ENCODE measurements around the genes BSG and FSTL3.

DNA sequence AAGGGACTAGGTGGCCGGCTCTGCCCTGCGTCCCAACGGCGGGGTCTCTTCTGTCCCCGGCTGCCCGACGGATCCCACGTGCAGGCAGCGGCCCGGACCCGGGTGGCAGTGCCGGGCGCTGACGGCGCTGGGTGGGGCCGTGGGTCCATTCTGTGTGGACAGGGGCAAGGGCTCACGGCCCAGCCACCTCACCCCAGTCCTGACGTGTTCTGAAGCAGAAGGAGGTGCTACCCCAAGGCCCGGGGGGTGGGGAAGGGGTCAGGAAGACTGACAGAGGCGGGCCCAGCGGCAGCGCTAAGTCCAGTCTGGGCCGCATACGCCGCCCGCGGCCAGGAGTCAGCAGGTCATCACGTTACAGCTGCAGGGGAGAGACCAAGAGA, 15.1 kb upstream of the PLPP2 start:
- RRBS = 86% methylated on average over 8 of the region's 28 CpGs

GRCh38 chr19:334035-334638, 10.5 kb downstream of the MIER2 start:
- RRBS = no CpG with 5 or more reads among the region's 12 CpGs

- RRBS = no CpG with 5 or more reads among the region's 10 CpGs
Observed at GRCh38 chr19:374290-374576, 1.6 kb downstream of the THEG start.

DNA sequence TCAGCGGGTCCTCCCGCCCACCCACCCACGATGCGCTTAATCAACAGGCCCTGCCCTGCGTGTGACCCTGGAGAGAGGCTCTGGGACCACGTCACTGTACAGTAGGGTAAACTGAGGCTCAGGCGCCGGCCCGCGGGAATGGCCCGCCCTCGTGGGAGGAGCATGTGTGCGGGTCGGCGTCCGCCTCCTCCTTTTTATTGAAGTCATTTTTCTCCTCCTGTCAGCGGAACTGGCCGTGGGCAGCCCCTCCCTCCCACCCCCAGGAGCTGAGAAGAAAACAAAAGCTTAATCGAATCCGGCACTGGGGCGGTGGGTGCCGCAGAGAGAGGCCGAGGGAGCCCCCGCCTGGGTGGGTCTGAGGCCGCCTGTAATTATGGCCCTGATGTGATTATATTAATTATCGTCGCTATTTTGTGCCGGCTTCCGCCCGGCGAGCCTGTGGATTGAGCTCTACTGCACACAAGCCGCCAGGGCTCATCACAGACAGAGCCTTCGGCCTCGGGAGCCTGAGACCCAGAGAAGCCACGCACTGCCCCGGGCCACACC, 7.0 kb downstream of the C2CD4C start:
- RRBS = no CpG with 5 or more reads among the region's 36 CpGs

DNA sequence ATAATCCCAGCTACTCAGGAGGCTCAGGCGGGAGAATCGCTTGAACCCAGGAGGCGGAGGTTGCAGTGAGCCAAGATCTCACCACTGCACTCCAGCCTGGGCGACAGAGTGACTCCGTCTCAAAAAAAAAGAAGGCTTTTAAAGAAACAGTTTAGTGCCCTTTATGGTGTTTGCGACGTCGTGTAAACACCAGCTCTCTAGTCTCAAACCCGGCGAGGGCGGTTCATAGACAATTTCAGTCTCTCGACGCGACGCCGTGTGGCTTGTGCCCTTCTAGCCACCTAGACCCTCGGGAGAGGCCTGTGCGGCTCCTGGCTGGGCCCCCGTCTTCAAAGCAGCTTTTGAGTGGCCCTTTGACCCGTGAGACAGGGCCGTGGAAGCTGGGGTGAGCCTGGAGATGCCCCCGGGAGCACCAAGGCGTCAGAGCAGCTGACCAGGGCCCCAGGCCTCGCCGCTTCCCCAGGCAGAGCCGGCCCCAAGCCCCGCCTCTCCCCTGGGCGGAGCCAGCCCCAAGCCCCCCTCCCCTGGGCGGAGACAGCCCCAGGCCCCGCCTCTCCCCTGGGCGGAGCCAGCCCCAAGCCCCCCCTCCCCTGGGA, 5.0 kb upstream of the MADCAM1 start:
- RRBS = 84% methylated on average over 5 of the region's 31 CpGs

DNA sequence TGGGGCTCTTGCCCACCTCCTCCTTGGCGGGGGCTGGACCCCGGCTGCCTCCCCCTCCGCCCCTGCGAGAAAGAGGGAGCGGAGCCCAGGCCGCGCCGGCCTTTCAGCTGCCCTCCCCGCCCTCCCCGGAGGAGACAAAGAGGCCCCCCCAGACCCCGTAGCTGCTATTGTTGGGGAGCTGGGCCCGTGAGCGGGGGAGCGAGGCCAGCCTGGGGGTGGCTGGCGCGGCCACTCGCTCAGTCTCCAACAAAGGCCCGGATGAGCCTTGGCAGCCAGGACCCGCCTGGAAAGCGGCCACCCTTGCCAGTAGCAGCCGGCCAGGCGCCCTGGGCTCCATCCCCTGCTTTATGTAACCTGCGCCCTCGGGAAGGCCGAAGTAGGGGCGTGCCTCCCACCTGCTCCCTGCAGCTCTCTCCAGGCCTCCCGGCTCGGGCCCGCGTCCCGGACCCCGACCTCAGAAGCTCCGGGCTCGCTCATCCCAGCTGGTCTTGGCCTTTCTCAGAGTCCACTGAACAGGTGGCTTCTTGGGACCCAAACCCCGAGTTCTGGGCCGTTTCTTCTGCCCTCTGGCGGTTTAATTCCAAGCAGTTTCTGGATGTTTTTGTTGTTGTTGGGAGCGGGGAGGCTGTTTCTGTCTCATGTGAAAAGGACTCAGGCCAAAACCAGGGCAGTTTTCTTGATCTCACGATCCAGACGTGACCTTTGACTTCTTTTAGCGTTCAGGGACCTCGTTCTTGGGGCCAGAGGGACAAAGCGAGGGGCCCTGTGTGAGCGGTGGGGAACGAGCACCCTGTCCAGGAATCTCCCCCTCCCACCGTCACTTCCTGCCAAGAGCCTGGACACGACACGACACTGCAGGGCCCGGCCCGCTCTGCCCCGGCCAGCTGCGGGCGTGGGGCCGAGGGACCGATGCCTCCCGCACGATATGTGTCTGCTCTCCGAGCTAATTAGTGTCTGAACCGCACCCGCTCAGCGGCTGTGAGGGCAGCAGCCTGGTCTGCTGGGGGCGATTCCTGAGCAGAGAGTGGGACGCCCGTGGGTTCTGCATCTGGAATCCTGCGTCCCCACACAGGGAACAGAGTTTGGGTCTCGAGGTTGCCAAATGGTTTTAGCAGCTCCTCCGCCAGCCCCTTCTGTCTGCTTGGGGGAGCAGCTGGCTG, 1.2 kb downstream of the CDC34 start:
- RRBS = 2% methylated on average over 13 of the region's 67 CpGs

GRCh38 chr19:538979-539853, 4.6 kb upstream of the GZMM start:
- RRBS = 98% methylated on average over 19 of the region's 45 CpGs

GRCh38 chr19:572052-572712, at the start of gene BSG:
BSG (plus strand) TSS chr19:572596.
- RRBS = under 1% methylated on average over 44 of the region's 80 CpGs

- RRBS = 1% methylated on average over 7 of the region's 57 CpGs
Observed at GRCh38 chr19:632310-633250, 757 bp downstream of the POLRMT start.

DNA sequence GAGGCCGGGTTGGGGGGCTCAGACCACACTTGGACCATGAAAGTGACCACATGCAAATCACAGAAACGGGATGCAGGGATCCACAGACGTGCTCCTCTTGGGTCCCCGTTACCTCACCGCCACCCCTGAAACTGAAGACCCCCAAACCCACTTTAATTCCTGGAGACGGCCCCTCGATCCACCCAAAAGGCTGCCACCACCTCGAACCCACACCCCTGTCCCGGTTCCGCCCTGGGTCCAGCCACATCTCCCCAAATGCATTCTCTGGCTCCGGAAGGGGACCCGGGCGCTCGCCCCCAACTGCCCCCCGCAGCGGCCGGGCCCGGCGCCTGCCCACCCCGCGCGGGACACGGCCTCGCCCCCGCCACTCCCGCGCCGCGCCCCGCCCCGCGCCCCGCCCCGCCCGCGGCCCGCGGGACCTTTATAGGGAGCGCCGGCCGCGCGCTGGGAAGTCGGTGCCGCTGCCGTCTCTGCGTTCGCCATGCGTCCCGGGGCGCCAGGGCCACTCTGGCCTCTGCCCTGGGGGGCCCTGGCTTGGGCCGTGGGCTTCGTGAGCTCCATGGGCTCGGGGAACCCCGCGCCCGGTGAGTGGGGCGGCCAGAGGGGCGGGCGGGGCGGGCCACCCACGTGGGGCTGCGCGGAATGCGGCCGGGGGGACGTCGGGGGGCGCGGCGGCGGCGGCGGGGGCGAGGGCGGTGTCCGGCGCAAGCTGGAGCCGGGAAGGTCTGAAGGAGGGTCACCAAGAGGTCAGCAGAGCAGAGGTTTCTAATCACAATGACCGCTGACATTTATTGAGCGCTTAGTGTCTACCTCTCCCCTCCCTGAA, at the start of gene FSTL3:
Gene FSTL3 (plus strand): TSS at position 450 of the 826 bp plus-strand sequence.
- RRBS = 18% methylated on average over 37 of the region's 81 CpGs

DNA sequence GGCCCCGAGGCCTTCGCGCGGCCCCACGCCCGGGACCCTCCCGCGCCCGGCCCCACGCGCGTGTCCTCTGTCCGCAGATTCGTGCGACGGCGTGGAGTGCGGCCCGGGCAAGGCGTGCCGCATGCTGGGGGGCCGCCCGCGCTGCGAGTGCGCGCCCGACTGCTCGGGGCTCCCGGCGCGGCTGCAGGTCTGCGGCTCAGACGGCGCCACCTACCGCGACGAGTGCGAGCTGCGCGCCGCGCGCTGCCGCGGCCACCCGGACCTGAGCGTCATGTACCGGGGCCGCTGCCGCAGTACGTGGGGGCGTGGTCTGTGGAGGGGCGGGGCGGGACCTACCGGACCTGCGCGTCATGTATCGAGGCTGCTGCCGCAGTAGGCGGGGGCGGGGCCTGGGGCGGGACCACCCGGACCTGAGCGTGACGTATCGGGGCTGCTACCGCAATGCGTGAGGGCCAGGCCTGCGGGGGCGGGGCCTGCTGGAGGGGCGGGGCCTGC, 4.1 kb downstream of the FSTL3 start:
- RRBS = under 1% methylated on average over 52 of the region's 72 CpGs

- RRBS = 94% methylated on average over 11 of the region's 41 CpGs
Observed at GRCh38 chr19:681798-683124, 6.1 kb downstream of the FSTL3 start.

- RRBS = under 1% methylated on average over 6 of the region's 20 CpGs
Observed at GRCh38 chr19:694913-695316, 337 bp downstream of the PRSS57 start.

DNA sequence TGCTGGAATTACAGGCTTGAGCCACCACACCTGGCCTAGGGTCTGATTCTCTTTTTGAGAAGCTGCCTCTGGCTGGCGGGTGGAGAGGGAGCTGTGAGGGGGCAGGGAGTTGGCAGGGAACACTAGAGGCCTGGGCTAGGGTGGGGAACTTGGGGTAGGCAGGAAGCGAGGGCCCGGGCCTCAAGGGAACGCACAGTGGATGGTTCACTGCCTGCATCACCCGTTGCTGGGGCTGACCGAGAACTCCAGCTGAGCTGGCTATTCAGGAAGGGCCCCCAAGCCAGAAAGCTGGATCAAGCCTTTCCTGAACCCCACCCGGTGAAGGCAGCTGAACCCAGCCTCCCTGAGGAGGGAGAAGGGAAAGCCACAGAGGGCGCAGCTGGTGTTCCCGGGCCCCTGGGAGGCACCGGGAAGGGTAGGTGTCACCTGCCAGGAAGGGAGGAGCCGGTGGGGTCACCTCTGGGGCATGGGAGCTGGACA, 13.8 kb downstream of the PALM start:
- RRBS = 85% methylated on average over 3 of the region's 11 CpGs

GRCh38 chr19:755005-755599, 4.2 kb downstream of the MISP start:
- RRBS = over 99% methylated on average over 3 of the region's 15 CpGs

GRCh38 chr19:802065-802593, 4.9 kb downstream of the PTBP1 start:
- RRBS = no CpG with 5 or more reads among the region's 16 CpGs

GRCh38 chr19:907175-907796, 5.7 kb downstream of the R3HDM4 start:
- RRBS = 58% methylated on average over 2 of the region's 13 CpGs

- RRBS = 94% methylated on average over 9 of the region's 23 CpGs
Observed at GRCh38 chr19:912162-912553, 861 bp downstream of the R3HDM4 start.

DNA sequence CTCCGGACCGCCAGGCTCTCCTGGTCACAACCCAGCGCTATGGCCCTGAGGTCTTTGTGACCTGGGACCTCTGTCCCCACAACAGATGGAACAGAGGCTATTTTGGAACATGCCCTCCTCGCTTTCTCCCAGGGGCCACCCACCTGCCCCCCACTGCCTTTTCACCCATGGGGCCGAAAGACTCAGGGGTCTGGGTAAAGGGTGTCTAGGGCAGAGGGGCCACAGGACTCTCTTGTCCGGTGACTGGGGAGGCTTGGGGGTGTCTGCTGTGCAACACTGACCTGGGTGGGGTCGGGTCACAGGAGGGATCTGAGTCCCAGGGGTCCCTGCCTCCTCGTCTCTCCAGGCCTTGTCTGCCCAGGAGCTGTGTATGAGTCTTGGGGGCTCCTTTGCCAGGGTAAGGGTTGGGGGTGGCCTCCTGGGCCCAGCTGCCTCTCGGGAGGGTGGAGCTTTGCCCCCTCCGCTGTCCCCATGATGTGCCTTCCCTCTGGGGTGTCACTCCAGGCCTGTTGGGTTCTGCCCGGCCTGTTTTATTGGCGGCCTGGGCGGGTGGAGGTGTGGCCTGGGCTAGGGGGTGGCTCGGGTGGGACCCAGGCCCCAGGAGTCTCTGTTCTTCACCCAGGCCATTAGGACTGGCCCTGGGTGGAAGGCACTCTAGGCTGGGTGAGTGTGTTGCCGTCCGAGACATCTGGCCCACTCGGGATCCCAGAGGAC, 2.1 kb downstream of the ARID3A start:
- RRBS = no CpG with 5 or more reads among the region's 17 CpGs

DNA sequence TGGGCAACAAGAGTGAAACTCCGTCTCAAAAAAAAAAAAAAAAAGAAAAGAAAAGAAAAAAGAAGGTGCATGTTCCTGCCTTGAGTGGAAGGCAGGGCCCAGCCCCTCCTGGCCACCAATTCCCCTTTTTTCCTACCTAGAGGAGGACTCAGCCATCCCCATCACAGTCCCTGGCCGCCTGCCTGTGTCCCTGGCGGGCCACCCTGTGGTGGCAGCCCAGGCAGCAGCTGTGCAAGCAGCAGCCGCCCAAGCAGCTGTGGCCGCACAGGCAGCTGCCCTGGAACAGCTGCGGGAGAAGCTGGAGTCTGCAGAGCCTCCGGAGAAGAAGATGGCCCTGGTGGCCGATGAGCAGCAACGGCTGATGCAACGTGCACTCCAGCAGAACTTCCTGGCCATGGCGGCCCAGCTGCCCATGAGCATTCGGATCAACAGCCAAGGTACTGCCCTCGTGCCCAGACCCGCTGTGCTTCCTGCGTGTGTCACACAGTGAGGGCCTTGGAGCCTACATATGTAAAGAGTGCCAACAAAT, 17.6 kb upstream of the WDR18 start:
- RRBS = no CpG with 5 or more reads among the region's 15 CpGs